Hair follicular keratinocyte (primary cell): ENCODE data around the gene PIGH.

- RAMPAGE, long total RNA = no peak
Measured at GRCh38 chr14:67269404-67270212, 28.4 kb downstream of the PALS1 start.

GRCh38 chr14:67358802-67359274 lies 766 bp downstream of the ATP6V1D start:
- RAMPAGE, long total RNA = no peak

DNA sequence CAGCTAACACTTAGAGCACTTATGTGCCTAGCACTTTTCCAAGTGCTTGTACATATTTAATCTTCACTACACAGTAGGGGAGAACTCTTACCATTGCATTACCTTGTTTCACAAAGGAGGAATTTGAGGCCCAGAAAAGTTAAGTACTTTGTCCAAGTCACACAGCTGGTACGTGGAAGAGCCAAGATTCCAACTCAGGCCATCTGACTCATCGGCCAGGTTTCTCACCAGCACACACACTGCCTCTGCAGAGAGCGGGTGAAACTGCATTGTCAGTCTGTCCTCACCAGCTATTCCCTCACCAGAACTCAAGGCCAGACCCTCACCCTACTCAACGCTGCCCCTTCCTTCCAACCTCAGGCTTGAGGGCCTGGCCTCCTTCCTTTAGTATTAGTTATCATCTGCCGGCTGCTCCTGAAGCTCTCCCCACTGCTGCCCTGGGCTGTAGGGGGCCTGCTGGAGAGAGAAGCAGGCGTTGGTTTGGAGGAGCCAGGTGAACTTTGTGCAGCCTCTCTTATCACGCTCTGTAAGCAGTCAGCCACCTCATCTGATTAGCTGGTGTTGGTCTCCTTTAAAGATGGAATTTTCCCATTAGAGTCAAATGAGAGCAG lies 16.5 kb upstream of the PLEK2 start:
- RAMPAGE, long total RNA = no peak

DNA sequence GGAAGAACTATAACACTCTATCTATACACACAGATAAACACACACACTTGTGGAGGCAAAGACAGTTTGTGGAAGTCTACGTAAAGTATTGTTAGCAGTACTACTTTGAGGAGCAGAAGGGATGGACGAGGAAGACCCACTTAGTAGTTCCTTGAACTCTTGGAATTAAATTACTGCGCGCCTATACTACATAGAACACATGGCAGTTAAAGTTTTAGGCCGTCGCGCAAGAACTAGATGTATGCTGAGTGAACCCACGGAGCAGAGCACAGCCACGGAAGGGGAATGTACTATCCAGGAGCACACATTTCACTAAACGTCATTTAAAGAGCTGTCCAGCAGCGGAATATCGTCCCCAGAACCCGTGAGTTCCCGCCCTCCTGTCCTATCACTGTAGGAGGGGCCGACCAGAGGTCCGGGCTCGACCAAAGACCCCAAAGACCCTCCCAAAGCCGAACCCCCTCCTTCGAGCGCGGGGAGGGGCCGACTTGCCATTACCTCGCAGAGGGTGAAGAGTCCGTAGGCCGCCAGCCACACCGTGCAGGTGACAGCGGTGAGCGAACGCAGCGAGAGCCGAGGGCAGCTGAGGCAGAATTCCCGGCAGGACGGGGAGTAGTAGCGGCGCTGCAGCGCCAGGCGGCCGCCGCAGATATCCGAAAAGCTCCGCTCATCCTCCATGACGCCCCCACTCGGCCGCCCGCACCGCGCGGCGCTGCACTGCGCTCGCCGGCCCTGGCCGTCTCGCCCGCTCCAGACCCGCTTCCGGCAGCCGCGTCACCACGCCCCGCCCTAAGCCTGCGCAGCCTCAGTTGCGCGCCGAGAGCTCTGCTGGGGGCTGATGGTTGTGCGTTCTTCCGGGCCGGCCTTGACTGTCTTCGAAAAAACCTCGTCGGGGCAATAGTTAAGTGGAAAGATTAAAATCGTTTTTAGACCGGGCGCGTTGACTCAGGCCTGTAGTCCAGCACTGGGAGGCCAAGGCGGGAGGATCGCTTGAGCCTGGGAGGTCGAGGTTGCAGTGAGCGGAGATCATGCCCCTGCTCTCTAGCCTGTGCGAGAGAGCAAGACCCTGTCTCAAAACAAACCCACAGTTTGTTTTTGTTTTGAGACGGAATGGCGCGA lies at the start of gene PIGH:
Gene PIGH, minus strand, starts transcription at position 743 of the 1,119 bp plus-strand sequence.
- RAMPAGE, long total RNA = start-site peak on the minus strand centred at position 742 of the sequence, 34 bp wide, 57 and 20 reads in 2 replicates

- RAMPAGE, long total RNA = no peak
Measured at GRCh38 chr14:67853833-67854048, 34.2 kb downstream of the RAD51B start.

- RAMPAGE, long total RNA = no peak
Measured at GRCh38 chr14:68137458-68138386, 318.1 kb downstream of the RAD51B start.

DNA sequence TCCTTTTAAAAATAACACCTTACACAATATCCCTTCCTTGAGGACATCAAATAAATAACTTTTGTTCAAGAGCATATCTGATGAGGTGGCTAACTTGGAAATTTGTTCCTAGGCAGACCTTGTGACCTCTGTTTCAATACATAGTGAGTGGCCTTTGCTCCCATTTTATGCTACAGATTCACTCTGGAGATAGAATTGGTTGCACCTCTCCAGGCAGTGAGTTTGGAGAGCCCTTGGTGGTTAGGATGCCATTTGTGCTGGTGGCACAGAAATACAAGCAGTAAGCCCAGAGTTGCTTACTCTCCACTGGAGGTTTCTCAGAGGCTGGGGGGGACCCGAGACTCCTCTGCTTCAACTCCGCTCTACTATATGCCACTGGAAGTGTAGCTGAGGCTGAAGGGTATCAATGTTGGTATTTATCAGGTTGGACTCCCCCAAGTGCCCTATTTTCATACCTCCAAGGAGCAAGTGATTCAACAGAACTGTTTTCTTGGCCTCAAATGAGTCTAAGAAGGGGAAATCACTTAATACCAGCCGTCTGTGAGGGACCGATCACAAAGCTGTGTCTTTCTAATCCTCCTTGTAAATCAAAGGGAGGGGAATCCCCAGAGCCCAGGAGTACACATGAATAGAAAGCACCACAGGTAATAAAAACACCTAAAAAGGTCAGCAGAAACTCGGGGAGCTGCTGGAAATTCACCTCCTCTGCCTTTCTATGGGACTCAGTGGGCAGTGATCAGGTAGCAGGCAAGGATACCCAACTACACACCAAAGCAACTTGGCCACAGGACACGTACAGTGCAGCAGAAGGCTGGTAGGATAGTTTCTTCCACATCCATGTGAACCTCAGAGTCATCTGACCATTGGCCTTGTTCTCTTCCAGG lies 463.2 kb downstream of the RAD51B start:
- RAMPAGE, long total RNA = no peak

GRCh38 chr14:68306266-68306840 lies 486.5 kb downstream of the ZFP36L1 start:
- RAMPAGE, long total RNA = no peak

DNA sequence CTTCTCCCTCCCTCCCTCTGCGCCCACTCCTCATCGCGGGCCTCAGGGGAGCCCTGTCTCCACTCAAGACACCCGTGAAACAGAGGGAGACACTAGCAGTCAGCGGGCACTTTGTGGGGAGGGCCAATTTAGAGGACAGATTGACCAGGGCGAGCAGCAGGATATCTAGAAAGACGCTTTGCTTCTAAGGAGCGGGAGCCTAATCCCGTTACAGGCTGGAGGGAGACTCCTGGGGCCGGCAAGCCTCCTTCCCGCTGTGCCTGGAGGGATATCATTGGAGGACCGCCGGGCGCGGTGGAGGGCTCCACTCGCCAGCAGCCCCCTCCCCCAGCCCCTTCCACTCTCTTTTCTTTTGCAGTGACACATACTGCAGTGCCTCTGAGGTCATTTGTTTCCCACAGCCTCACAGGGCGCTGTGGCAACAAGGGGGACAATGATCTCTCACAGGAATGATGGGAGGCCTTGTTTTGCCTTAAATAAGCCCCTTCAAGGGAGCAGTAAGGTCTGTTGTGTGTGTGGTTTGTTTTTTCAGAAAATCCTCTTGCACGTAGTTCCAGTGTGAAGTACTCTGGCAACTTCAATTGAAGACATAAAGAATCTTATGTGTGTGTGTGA lies 428.6 kb downstream of the ZFP36L1 start:
- RAMPAGE, long total RNA = no peak

DNA sequence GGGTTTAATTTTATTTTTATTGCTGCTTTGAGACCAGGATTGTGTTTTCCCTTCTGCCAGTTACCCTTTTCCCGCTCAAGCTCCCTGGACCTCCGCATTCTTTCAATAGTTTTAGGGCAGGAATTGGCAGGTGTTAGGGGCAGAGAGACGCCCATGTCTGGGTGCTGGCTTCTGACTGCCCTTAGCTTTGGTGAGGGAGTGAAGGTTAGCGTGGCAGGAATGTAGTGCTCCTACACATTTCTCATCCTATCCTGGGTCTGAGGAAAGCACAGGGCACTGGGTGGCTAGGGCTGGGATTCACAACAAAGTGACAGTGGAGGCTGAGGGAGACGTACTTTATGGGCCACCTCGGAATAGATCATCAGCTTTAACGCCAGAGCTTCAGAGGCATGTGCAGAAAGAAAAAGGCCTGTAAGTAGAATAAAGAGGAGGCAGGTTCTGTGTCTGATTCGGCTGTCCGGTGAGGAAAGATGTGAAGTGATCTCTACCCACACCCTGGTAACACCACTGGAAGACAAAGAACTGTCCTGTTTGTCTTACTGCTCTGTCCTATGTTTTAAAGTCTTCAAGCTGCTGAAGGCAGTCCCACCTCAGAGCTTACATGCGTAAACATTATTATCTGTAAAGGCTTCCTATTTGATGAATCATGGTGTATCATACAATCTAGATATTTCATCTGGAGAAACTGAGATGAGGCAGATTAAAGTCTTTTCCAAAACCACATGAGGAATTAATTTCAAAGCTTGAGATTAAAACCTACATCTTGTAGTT lies 427.9 kb downstream of the ZFP36L1 start:
- RAMPAGE, long total RNA = no peak

- RAMPAGE, long total RNA = no peak
Measured at GRCh38 chr14:68401720-68402169, 391.1 kb downstream of the ZFP36L1 start.

GRCh38 chr14:68471027-68471980 lies 321.6 kb downstream of the ZFP36L1 start:
- RAMPAGE, long total RNA = no peak

GRCh38 chr14:68473862-68474207 lies 319.0 kb downstream of the ZFP36L1 start:
- RAMPAGE, long total RNA = no peak

DNA sequence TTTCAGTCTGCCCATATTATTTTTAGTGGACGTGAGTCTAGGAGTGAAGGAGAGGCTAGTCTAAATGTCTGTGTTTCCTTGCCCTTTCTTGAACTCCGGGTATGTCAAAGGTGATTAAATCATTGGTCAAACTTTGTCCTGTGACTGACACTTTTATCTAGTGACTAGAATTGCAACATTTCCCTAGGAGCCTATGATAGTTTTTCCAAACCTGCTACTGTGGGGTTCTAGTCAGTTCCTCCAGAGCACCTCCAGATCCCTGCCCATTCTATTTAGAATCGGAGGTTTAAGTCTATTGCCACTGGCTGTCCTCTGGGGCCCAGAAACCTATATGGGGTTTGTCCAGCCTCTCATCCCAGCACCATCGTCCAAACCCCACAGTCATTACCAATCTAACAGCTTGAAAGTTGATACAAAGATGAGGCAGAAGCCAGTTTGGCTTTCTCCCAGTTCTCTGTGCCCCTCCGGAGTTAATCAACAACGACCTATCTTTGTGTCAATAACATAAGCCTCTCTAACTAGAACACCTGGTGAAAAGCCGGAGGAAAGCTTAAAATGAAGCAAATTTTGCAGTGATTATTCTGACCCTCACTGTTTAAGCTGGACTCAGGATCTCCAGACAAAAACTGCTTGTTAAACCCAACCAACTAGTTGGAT lies 306.7 kb downstream of the ZFP36L1 start:
- RAMPAGE, long total RNA = no peak

DNA sequence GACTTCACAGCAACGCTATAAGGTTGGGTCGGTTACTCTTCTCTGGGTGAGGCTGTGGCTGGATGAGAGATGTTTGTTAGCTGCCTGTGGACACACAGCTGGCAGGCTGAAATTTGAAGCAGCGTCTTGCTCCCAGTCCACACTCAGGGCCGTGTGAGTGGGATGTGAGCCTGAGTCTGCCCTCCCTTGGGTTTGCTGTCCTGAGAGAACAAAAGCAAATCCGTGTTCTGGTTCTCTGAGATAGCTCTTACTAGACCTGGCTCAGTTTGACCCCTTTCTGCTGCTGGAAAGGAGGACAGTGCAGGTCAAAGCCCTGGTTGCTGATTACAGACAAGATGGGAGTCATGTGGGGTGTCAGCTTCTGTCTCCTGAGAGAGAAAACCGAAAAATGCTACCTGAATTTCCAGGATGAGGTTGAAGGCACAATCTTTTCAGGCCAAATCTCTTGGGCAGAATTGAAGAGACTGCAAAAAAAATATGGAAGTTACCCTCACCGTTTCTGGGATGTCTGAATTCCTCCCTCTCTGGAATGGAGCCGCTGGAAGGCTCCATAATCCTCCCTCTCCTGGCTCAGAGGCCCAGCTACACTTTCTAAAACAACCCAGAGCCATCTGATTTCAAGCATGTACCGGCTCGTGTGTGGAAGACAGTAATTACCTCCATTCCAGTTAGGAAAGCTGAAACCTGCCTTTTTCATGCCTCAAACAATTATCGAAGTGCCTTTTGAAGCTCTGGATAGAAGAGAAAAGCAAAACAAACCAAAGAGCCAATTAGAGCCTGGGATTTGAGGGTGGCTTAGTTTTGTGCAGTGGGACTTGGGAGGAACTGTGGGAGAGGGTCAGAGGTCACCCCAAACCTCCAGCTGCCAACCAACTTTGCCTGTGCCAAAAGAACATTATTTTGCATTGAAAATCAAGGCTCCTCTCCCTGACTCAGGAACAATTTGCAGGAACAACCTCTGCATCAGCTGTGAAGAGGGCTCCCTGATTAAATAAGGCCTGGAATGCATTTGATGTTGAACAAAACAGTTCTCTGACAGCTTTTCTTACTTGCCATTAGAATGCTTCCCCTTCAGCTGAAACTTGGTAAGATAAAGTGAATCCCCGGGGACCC lies 270.6 kb downstream of the ZFP36L1 start:
- RAMPAGE, long total RNA = no peak

DNA sequence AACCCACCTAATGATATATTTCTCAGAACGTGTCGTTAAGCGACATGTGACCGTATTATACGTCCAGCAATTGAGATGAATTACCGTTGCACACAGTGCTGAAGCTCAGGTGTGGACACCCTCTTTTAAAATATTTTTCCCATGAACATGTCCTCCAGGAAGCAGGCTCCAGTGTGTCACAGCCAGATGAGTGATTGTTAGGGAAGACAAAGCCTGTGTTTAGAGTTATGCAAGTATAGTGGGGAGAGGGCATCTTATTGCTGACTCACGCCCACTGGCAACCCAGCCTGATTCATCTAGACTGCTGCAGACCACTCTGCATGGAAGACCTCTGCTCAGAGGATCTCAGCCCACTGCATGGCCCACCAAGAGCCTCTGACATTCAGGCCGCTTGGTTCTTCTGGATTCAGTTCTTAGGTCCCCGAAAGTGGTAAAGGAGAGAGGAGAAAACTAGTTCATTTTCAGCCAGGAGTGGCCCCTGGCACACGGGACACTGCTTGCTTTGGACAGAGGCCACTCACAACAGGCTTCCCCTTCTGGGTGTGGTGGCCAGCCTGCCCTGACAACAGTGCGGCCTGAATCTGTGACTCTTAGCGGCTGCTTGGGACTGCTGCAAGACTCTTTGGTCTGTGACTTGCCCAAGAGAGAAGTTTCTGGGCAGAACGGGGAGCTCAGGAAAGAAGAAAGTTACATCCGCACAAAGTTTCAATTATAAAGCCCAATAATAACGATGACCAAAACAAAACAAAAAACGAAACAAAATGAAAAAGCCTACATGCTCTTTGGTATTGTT lies 266.3 kb downstream of the ZFP36L1 start:
- RAMPAGE, long total RNA = no peak

DNA sequence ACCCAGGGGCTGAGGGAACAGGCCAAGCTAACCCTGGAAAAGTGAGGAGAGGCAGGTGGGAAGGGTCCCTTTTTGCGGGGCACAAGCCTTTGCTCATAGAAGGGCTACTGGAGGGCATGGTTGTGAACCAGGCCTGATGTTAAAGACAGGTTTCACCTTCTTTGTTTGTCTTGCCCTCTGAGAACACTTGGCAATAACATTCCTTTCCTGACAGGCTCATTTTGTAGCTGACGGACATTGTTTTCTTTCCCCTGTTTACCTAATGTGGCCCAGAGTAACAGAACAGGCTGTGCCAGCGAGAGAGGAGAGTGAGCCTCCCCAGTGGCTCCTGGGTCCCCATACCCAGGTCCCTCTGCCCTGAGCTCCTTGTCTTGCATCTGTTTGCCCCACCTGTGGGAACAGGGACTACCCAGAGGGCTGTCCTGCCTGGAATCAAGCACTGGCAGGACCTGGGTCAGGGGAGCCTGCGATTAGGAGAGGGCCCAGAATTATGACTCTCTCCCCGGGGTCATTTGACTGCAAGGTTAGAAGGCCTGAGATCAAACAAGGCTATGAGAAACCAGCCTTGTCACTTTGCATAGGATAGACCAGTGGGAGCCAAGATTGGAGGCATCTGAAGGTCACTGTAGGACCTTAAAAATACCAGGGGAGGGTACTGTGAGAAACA lies 222.9 kb downstream of the ZFP36L1 start:
- RAMPAGE, long total RNA = no peak

DNA sequence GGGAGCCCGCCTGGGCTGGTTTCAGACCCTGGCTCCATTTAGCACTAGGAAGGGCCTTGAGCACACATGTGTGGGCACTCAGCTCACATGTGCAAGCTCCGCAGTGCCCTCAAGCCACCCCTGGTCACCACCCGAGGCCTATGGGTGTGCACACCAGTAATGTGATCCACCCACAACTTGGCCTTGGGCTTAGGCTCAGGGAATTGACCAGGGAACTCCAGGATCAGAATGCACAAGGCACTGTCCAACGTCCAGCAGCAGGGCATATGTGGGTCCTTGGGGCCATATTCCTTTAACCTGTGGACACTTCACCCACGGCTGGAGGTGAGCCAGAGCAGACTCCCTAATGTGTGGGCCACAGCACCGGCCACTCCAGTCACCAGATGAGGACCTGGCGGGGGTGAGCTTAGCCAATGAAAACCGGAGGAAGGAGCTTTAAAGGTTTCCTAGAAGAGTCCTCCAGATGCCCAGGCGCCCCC lies 209.2 kb downstream of the ZFP36L1 start:
- RAMPAGE, long total RNA = no peak

DNA sequence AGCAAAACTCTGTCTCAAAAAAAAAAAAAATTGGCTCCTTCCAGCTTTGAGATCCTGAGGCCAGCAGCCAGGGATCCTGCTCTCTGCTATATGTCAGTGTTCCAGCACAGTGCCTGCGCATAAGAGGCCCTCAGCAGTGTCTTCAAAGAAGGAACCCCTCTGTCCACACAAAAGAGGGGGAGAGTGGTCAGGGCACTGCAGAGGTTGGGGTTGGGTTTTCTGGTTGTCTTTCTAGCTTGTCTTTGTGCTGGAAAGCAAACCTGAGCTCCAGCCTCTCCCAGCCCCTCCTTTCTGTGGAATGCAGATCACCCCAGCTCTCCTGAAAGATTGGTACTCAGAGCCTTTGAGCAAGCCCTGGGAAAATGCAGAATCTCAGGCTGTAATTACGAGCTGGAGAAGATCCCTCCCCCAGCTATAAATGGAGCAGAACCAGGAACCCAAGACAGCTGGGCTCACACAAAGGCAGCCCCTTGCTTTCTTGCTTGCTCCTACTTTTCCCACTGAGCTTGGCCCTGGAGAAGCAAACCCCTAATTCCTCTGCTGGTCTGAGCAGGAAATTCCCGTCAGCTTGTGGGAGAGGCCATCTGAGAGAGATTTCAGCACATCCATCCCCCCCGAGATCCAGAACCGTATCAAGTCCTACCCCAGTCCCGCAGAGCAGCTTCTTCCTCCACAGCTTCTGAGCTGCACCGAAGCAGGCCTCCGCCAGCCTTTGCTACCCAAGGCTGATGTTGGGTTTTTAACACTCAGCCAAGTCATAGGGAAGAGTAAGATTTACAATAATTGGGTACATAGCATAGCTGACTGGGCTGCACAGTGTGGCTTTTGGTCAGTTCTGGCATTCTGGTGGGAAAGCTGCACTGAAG lies 205.6 kb downstream of the ZFP36L1 start:
- RAMPAGE, long total RNA = no peak

DNA sequence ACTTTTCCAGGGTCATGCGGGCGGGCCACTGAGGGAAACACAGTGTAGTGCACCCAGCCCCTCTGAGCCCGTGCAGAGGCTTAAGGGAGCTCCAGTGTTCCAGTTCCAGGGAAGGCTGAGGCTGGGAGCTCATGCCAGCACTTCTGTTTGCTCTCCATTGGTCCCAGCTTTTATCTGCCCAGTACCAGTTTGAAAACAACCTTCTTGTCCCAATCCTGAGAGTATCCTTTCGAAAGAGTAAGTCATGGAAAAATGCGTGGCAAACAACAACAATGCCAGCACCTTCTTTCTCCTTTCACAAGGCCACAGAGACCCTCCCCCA lies 185.8 kb downstream of the ZFP36L1 start:
- RAMPAGE, long total RNA = no peak